HTERT-HM (cell line): Measurements from ENCODE around the genes NOTCH2NLA, GPR89B and BOLA1.

- RRBS = no CpG with 5 or more reads among the region's 99 CpGs
Observed at GRCh38 chr1:146228474-146229465, at the start of gene NOTCH2NLA. Gene NOTCH2NLA (minus strand): TSS chr1:146229021.

- RRBS = no CpG with 5 or more reads among the region's 38 CpGs
Observed at GRCh38 chr1:146472263-146472905, 127.8 kb upstream of the PPIAL4H start.

- RRBS = no CpG with 5 or more reads among the region's 6 CpGs
Observed at GRCh38 chr1:147243702-147244236, 1.3 kb downstream of the CHD1L start.

- RRBS = no CpG with 5 or more reads among the region's 3 CpGs
Observed at GRCh38 chr1:147479869-147480115, 61.5 kb upstream of the BCL9 start.

- RRBS = no CpG with 5 or more reads among the region's 4 CpGs
Observed at GRCh38 chr1:147539015-147539518, 2.2 kb upstream of the BCL9 start.

GRCh38 chr1:147544747-147545555 is 3.6 kb downstream of the BCL9 start:
- RRBS = no CpG with 5 or more reads among the region's 10 CpGs

DNA sequence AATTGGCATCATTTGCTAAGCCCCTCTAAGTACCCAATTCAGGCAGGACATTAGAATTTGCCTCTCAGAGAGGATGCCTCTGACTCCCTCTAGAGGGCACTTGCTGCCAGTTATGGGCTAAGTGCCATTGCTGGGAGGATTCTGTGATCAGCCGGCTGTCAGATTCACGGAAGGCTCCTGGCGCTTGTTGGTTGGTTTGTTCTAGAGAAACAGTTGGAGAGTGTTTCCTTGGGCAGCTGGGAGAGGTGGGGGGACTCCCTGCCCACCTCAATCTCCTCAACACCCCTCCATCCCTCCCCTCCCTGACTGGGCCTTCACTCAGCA is 29.7 kb upstream of the ACP6 start:
- RRBS = no CpG with 5 or more reads among the region's 3 CpGs

DNA sequence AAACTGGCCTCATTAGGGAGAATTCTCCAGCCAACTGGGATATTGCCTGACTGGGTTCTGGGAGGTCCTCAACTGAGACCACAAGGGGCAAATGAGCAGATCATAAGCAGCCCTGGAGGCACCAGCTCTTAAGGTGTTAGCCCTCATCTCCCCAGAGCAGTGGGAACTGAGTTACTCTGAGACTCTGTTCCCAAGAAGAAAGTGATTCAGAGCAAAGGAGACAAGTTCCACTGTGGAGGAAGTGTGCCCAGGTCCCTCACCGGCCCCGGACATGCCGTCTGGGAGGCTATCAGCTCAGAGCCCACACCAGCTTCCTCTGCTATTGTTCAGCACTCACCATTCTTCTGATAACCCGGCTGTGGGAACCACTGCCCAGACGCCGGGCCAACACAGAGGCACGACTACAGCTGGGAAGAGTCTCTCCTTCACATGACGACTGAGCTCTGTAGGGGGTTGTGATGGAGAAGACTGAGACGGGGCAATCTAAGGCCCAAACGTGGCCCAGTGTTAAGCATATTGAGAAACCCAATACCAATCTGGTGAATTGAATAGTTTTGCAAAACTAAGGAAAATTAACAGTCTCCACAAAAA is 34.1 kb upstream of the GJA5 start:
- RRBS = 12% methylated on average over 3 of the region's 10 CpGs

DNA sequence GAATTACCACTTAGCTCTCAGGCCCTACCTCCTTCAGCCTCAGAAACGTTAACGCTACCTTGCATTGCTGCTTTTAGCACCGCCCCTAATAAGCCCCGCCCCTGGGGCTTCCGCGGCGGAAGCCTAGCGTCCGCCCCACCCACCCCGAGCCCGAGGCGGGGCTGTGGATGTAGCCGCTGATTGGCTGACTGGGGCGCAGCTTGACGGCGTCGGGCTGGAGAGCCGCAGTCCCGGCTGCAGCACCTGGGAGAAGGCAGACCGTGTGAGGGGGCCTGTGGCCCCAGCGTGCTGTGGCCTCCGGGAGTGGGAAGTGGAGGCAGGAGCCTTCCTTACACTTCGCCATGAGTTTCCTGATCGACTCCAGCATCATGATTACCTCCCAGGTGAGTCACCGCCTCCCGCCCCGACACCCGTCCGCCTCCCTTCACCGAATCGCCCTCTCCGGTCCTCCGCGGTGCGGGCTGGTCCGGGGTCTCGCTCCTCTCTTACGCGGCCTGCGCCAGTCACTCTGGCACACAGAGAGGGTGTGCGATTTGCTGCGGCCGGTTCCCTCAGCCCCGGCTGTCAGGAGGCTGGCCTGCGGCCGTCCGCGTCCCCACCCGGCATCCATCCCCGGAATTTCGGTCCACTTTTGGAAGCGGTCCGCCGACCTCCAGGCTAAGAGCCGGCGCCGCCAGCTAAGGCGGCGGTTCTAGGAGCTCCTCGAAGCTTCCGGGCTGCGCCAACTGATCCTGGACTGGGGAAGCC is at the start of gene GPR89B:
TSS of gene GPR89B (plus strand) at position 225 of the 747 bp plus-strand sequence.
- RRBS = 0% methylated on average over 2 of the region's 62 CpGs

- RRBS = no CpG with 5 or more reads among the region's 8 CpGs
Observed at GRCh38 chr1:148155286-148156312, 3.5 kb upstream of the NBPF11 start.

DNA sequence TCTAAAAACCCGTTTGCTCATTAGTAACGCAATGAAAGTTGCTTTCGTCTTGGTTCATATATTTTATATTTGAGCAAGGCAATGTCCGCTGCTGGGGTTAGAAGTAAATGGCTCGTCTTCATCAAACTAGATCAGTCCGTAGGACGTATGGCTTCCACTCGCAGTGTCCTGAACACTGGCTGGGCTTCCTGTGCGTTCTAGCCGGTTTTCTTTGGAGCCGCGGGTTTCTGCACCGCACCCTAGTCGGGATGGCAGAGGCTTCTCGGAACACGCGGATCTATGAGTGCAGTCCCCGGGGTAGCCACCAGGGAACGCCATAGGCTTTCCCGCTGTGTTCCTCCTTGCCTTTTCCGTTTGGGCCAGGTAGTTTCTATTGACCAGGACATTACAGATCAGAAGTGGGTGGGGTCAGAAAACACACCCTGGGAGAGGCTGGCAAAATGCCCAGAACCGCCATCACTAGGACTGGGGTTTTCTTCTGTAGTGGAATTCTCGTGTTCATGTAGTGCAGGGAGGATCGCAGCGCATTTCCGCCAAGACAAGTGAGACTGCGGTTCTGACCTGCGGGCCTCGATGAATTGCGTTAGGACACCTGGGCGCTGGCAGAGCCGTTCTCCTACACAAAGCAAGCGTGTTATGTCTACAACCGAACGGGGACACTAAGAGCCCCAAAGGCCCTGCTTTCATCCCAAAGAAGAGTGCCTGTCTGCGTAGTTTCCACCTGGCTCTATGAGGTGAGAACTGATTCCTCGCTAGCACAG is 121.7 kb downstream of the PPIAL4G start:
- RRBS = no CpG with 5 or more reads among the region's 37 CpGs

- RRBS = no CpG with 5 or more reads among the region's 2 CpGs
Observed at GRCh38 chr1:148397414-148397910, 85.6 kb downstream of the PPIAL4G start.

DNA sequence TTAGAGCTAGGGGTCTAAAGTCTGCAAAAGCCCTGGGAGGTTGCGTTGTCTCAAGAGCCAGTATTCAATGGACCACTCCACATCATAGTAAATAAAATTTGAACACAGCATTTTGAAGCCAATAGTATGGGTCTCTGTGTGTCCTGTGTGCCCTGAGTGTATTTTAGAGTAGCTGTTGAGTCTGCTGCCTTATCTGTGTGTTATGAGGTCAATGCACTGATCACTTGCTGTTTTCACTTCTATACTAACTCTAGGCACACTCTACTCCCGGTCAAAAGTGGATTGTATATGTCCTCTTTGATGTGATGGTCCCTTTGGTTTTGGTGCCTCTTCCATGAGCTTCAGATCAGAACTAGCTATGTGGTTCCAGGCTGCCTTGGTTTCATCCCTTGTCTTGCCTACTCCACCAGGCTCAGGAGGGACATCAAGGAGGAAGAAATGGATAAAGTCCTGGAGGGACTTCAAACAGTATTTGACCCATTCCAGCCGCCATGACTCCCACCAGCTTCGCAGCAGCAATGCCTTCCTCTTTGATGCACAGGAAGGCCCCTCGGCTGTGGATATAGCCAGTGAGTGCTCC is 57.9 kb downstream of the PPIAL4G start:
- RRBS = no CpG with 5 or more reads among the region's 5 CpGs

DNA sequence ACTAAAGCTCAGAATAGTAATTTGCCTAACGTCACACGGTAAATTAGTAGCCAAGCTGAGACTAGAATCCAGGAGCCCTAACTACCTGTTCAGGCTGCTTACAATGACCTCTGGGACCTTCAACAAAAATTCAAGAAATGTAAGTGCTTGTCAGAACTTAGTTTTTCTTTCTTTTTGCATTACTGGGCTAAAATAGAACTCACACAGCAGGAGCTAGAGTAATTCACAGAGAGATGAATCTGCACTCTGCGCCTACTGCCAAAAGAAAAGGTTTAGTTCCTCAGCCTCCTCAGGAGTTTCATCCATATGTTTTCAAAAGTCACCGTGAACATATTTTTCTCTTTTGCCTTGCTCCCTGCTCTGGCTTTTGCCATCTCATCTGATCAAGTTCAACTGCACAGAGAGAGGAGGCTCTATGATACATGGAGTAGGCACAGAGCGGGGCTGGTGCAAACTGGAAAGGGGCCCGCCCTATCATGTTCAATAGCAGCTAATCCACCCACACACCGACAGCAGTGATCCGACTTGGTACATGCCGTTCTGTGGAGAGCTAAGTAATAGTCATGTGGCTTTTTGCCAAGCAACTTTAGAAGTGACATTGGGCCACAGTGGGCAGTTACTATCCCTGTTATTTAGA is 56.7 kb downstream of the PDE4DIP start:
- RRBS = no CpG with 5 or more reads among the region's 9 CpGs

- RRBS = no CpG with 5 or more reads among the region's 4 CpGs
Observed at GRCh38 chr1:149472228-149472986, 2.4 kb upstream of the NBPF19 start.

GRCh38 chr1:149692742-149692963 is 89.8 kb upstream of the FCGR1A start:
- RRBS = no CpG with 5 or more reads among the region's 10 CpGs

DNA sequence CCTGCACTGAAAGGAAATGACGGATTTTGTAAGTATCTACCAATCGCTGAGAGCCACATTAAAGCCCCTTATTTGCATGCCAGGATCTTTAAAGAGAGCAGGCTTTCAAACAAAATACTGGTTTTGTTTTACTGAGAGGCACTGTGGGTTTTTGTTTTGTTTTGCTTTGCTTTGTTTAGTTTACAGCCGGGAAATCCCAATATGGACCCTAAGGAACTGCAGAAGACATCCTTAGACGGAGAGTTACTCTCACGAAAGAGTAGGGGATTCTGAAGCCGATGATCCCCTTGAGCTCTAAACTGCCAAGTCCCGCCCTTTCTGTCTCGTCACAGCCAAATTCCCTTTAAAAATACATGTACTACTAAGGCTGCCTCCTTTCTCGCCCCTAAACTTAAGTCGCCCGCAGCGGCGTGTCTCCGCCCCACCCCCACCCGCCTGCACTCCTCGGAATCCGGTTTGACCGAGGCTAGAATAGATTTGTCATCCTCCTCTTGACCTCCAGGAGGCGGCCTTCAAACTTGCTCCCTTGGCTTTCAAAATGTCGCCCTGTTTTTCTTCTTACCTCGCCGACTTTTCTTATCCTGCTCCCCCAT is 427 bp upstream of the H2AC21 start:
- RRBS = no CpG with 5 or more reads among the region's 22 CpGs

DNA sequence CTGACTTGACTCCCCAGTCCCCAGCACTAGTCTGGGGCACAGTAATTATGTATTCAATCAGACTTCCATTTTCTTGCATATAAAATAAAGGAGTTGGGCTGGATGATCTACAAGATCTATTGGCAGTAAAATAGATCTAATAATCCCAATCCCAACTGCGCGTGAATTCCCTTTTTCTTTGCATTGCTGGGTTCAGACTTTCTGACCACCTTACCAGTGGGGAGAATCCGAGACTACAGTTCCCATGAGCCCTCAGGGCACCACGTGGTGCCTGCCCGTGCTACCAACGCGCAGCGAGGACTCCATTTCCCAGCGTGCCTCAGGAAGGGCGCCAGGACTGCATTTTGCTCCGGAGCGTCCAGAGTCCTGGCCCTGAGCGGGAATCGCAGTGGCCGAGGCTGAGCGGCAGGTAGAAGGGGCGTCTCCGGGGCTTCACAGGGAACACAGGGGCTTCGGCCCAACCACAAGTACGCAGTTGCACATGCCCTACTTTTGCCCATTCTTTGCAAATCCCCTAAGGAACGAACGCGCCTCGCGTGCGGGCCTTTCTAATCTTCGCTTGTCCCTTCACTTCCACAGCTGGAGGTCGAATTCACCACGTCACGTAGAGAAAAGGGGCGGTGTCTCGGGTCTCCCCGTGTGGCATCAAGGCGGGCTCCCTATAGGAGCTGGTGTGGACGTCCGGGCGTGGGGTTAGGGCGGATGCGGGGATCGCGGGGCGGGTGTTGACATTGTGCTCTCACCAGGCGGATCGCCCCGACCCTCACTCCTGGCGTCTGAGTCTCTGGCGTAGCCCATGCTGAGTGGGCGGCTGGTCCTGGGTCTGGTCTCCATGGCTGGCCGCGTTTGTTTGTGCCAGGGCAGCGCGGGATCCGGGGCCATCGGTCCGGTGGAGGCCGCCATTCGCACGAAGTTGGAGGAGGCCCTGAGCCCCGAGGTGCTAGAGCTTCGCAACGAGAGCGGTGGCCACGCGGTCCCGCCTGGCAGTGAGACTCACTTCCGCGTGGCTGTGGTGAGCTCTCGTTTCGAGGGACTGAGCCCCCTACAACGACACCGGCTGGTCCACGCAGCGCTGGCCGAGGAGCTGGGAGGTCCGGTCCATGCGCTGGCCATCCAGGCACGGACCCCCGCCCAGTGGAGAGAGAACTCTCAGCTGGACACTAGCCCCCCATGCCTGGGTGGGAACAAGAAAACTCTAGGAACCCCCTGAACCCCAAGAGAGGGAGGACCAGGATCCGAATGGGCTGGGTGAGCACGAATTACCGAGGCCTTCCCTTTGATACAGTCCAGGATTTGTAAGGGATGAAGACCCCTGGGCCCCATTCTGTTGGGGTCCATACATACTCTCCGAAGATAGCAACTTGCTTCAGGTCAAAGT is at the start of gene BOLA1:
TSS of gene BOLA1 (plus strand) at position 305 of the 1,378 bp plus-strand sequence.
- RRBS = 37% methylated on average over 13 of the region's 82 CpGs

GRCh38 chr1:149931179-149931988 is 3.8 kb upstream of the SF3B4 start:
- RRBS = no CpG with 5 or more reads among the region's 15 CpGs